ENCODE measurements around the gene USP3.

GRCh38 chr15:63372092-63372811, 9.4 kb downstream of the CA12 start:
- PRO-cap = no peak

DNA sequence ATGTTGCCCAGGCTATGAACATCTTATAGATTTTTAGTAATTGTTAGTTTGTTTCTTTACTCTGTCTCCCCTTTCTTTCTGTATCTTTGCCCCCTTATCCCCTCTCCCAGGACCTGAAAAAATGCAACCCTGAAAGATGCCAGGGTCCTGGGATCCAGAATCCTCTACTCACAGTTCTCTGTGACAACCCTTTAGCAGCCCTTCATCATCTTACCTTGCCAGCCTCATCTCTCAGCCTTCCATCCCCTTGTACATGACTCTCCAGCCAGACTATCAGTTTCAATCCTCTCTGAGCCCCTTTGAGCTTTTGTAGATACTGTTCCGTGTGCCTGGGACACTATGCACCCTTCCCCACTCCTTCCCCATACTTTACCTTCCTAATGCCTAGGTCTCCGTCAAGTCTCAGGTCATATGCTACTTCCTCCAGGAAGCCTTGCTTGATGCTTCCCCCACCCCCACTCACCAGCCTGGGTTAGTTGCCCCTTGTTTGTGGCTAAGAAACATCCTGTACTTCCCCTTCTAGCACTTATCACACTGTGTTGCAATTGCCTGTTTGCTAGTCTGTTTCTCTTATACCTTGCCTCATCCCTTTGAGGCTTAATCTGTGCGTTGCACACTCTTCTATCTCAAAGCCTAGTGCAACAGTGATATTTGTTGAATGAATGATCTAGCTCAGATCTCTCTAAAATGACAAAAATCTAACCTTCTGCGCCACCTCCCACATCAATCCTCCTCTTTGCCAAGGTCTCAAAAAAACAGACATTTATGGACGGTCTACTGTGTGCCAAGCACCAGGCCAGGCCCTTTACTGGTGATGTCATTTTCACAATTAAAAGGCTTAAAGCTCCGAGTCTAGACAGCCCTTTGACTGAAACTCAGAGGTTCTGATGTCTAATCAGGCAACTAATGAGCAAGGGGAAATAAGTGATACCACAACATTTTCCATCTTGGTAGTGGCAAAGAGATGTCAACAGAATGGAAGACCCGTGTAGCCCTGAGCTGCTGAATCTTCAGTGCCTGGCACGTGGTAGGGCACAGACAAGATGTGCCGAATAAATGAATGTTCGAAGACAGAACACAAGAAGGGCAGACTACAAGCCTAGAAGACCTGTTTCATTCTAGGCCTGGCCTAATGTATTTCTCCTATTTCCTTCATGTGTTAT, 6.6 kb upstream of the USP3 start:
- PRO-cap = no peak

- PRO-cap = bidirectional peak, plus-strand start at chr15:63504594, minus-strand start at chr15:63504386
These were observed at the start of gene USP3 for GRCh38 chr15:63504433-63504931. Gene USP3 (plus strand): TSS chr15:63504593.

DNA sequence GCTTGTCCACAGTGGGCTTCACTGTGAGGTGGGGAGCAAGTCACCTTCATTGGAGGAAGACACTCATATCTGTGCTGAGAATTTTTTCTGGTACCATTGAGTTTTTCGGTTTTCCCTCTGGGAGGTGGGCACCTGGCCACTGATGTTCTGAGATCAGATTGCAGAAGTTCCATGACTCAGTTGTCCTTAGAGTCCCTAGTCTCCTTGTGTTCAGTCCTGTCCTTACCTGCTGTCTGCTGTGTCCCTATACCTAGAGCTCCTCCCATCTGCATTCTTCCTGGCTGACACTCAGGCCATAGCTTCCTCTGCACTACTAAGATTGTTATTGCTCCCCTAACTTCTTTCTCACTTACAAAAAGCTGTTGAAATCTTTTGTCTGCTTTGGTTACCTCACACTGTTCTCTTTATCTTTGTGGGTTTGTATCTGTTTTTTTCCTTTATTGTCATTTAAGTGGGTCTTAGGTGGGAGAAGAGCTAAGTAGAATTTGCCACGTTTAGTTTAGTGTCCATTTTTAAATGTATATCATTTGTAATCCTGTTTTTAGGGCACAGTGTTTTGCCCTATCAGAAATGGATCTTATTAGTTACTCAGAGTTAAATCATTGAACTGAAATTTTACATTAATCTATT, 13.3 kb downstream of the USP3 start:
- PRO-cap = no peak

DNA sequence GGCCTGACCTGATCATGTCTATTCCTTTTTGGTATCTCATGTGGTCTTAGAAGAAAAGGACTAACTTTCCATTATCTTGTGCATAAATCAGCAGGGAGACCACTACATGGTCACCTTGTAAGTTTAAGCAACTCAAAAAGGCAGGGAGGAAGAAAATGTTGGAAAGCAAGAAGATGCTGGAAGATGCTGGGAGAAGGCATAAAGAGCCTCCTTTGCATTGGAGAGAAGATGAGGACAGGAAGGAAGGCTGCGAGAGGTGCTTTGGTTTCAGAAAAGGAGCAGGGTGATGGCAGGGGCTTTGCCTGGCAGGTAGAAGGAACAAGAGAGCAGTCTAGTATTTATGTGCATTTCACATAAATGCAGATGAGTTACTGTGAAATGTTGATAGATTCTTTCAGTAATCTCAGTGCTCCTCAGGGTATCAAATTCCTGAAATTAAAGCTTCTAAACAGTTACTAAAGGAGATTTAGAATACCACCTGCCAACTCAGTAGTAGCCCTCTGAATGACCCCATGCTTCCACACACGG, 14.6 kb upstream of the FBXL22 start:
- PRO-cap = no peak

GRCh38 chr15:63668464-63669045, 71.4 kb downstream of the FBXL22 start:
- PRO-cap = no peak

GRCh38 chr15:63767976-63768686, 65.6 kb downstream of the HERC1 start:
- PRO-cap = no peak

GRCh38 chr15:63830075-63830571, 3.6 kb downstream of the HERC1 start:
- PRO-cap = unidirectional peak, plus-strand start at chr15:63830455

DNA sequence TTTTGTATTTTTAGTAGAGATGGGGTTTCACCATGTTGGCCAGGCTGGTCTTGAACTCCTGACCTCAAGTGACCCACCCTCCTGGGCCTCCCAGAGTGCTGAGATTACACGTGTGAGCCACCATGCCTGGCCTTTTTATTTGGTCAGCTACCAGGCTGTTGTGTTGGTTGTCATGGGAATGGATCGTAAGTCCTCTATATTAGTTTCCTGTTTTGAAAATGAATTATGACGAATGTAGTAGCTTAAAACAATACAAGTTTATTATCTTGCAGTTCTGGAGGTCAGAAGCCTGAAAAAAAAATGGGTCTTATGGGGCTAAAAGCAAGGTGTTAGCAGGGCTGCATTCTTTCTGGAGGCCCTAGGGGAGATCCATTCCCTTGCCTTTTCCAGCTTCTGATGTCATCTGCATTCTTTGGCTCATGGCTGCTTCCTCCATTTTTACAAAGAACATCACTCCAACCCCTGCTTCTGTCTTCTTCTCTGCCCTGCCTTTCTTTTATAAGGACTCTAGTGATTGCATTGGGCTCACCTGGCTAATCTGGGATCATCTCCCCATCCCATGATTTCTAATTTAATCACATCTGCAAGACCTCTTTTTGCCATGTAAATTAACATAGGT, 25.2 kb upstream of the HERC1 start:
- PRO-cap = no peak

DNA sequence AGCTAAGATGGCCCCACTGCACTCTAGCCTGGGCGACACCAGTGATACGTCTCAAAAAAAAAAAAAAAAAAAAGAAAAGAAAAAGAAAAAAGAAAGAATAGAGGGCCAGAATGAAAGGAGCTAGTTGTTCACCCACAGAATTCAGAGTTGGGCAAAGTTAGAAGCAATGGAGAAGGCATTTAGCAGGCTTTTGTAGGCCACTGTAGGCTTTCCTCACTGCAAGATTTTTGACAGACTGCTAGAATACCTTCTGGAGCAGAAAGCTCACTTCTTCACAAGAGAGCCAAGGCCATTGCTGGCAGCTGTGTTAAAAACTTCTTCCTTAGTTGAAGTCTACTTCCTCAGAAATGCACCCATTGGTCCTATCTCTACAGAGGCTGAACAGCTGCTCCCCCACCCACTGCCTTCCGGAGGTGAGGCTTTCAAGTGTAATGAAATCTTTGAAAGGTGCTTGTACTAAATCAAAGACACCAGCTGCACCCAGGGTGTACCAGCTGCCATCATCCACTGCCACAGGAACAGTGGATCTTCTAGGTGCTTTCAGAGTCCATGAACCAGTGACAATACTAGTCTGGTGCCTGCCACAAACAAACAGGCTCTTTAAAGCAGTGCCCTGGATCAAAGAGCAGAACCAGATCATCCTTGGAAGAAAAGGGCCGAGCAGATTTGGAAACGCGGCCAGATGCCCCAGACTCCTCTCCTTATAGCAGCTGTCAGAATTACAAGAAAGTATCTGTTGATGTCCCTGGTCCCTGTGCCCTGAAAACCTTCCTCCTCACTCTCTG, 26.4 kb upstream of the HERC1 start:
- PRO-cap = no peak

- PRO-cap = no peak
These were observed 47.1 kb upstream of the HERC1 start for GRCh38 chr15:63880818-63881234.

DNA sequence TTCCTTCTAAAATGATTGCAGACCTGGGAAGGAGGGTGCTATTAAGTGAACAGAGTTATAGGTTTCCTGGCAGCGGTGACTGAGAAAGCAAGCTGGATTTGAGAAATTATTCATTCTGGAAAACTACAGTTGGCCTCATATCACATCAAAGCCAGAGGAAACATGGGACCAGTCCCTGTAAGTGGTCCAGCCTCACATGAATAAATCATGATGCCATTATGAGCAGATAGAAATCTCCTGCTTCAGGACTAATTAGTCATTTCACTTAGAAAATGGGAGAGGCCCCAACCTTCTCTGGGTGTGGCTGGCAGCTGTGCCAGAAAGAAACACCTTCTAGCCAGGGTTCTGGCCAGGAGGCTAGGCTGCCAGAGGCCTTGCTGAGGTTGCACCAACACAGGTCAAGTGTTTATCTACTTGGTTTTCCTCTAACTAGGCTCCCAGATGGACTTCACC, 32.6 kb downstream of the DAPK2 start:
- PRO-cap = no peak

DNA sequence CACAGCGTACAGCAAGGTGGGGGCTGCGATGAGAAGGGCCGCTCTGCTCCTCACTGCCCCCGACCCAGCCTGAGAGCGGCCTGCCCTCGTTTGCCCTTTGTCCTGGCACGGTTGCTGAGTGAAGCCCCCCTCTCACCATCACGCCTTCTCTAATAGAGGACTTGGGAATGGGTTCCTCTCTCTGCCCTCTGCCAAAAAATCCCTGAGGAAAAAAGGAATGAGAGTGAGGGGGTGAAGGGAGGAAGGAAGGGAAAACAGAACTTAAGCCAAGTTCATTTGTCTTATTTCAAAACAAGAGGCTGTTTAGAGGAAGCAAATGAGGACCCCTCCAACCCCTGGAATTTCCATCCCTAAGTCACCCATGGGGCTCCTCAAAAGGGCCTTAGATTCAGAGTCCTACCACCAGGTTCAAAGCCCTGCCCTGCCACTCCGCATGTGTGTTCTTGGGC, 685 bp upstream of the DAPK2 start:
- PRO-cap = no peak

DNA sequence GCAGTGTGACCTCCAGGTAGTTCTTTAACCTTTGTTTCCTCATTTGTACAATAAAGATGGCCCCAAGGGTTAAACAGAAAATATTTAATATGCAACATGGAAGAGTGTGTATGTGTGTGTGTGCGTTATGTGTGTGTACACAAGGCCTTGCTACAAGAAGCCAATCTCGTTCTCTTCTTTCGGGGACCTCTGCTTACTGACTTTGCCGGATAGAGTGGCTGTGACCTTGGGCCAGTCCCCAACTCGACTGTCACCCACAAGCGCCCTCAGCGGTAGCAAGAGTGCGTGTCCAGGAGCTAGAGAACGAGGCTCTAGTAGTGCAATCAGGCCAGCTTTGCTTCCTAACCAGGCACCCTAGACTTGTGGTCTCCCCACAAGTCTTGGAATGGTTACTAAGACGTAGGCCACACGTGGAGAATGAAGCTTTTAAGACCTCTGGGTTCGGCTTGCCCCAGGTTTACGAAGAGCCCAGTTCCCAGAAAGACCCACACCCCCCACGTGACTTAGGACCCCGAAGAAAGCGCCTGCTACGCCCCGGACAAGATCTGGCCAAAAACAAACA, 595 bp downstream of the CIAO2A start:
- PRO-cap = no peak

- PRO-cap = no peak
These were observed 17.8 kb upstream of the SNX22 start for GRCh38 chr15:64133759-64134057.

DNA sequence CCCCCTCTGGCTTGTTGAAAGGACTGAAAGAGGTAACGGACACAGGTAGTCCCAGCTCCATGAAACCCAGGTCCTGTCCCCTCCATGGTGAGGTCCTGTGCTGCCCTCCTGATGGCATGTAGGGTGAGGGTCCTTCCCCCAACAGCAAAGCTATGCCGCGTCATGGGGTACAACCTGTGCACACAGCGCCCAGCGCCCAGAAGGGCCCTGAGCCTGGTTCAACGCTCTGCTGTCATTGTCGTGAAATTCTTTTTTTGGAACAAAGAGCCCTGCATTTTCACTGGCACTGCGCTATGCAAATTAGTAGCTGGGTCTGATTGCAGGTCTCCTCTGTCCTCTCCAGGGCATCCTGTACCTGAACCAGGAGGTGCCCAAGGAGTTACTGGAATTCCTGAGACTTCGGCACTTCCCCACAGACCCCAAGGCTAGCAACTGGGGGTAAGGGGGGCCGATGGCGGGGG, 1.4 kb downstream of the SNX22 start:
- PRO-cap = no peak

GRCh38 chr15:64158698-64159248, 4.0 kb downstream of the PPIB start:
- PRO-cap = no peak

GRCh38 chr15:64246664-64247217, 83.9 kb upstream of the PPIB start:
- PRO-cap = no peak

GRCh38 chr15:64247962-64248334, 85.1 kb upstream of the PPIB start:
- PRO-cap = no peak

DNA sequence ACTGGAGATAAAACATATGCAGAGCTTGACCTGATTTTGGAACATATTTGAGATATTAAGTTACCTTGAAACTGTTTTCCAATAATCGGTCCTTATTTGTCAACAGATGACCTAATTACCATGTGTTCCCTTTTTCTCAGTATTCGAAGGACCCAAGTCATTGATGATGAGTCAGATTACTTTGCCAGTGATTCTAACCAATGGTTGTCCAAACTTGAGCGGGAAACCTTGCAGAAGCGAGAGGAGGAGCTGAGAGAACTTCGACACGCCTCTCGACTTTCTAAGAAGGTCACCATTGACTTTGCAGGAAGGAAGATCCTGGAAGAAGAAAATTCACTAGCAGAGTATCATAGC, 21.8 kb downstream of the TRIP4 start:
- PRO-cap = no peak

Data from duodenum (tissue), 1 donor.